H4 (cell line): Measurements from ENCODE around the gene CD3D.

GRCh38 chr11:117316660-117316886, 517 bp upstream of the BACE1 start:
- RAMPAGE, long total RNA, result no peak

GRCh38 chr11:117816150-117816795, 8.3 kb downstream of the FXYD2 start:
- RAMPAGE, long total RNA, result no peak

- RAMPAGE, long total RNA, result no peak
Measured at GRCh38 chr11:117817222-117817929, 7.2 kb downstream of the FXYD2 start.

- RAMPAGE, long total RNA, result no peak
Measured at GRCh38 chr11:117817930-117818655, 6.5 kb downstream of the FXYD2 start.

DNA sequence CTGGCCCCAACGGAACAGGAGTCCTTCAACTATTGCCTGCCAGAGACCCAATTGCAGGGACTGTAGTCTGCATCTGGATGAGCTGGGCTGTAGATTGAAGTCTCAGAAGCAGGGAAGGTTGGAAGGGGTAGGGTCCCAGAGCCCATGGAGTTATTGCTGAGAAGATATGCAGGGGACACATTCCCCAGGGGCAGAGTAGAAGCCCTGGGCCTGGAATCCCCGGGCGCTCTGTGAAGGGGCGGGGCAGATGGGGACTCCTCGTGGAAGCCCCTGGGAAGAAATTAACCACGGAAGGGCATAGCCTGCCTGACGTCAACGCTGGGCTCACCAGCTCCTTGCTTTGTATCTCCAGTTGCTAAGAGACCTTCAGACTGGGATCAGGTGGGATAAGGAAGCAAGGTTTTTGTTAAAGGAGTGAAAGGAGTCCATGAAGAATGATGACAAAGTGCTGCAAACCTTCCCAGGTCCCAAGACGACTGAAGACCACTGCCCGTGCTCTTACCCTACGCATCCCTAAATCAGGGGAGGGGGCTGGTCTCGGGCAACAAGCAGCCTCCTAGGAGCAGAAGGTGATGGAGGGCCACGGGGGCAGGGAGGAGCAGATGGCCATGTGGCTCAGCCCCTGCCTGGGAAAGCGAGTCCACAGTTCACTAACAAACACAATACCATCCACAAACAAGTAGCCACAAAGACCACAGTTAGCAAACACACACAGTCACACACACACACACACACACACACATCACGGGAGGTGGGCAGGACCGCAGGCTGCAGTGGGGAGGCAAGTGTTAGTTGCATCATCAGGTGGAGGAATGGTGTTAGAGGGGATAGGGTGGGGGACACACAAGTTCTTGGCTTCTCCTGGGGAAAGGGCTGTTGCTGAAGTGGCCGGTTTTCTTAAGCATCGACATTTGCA, 13.0 kb upstream of the FXYD2 start:
- RAMPAGE, long total RNA, result no peak

GRCh38 chr11:117885479-117886370, 9.3 kb upstream of the FXYD6 start:
- RAMPAGE, long total RNA, result no peak

DNA sequence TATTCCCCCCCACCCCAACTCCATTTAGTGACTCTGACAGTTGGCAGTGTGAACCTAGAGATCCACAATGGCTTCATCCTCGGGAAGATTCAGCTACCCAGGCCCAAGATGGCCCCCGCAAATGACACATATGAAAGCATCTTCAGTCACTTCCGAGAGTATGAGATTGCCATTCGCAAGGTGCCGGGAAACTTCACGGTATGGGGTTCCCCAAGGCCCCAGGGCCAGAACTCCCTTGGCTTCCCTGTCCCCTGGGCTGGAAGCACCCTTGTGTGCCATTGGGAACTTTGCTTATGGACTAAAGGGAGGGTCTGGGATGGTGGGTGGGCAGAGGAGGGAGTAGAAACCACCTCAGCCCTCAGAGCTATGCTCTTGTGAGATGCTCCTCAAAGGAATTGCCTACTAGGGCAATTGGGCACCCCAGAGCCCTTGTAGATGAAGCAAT, 7.0 kb downstream of the IL10RA start:
- RAMPAGE, long total RNA, result no peak

GRCh38 chr11:118003060-118003460, 16.9 kb downstream of the IL10RA start:
- RAMPAGE, long total RNA, result no peak

- RAMPAGE, long total RNA, result no peak
Measured at GRCh38 chr11:118263562-118263968, 532 bp downstream of the MPZL2 start.

DNA sequence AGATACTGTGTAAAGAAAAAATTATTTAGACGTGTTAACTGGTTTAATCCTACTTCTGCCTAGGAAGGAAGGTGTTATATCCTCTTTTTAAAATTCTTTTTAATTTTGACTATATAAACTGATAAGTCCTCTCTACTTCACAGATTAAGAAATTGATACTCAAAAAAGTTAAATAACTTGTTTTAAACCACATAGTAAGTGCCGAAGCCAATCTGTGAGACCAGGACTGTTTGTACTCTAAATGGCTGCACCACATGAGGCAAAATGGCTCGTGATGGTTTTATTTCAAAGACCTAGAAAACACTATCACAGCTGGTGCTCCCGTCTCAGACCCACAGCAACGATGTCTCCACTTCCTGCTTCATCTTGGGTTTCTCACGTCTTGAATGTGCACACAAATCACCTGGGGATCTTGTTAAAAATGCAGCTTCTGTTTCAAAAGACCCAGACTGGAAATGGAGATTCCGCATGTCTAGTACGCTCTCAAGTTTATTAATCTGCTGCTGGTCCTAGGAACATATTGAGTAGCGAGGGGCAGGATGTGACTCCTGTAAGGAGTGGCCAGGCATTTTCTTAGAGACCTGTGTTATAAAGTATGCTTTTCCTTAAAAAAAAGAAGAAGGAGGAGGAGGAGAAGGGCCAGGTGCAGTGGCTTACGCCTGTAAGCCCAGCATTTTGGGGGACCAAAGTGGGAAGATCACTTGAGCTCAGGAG, 1.2 kb downstream of the CD3E start:
- RAMPAGE, long total RNA, result no peak

DNA sequence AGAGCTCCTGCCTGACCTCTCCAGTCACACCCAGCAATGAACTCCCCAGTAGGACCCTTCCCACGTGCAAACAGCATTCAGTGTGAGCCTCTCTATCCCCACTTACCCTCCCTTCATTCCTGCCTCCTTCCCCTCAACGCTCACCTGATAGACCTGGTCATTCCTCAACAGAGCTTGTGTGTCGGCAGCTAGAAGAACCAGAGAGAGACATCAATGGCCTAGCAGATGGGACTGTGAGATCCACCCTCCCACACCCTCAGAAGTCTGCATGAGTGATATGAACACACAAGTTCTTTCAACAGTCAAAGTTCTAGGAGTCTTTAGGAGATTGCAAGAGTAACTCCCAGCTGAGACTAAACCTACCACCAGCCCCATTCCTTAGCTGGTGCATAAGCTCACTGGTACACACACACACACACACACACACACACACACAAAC, 3.2 kb downstream of the CD3D start:
- RAMPAGE, long total RNA, result no peak

GRCh38 chr11:118342527-118342931, at the start of gene CD3D:
Gene CD3D (minus strand): TSS chr11:118342705.
- RAMPAGE, long total RNA, result no peak

GRCh38 chr11:118434023-118434987, 2.0 kb upstream of the KMT2A start:
- RAMPAGE, long total RNA, result no peak

- RAMPAGE, long total RNA, result no peak
Measured at GRCh38 chr11:118435835-118436304, 422 bp upstream of the KMT2A start.

GRCh38 chr11:118437870-118438236, 1.6 kb downstream of the KMT2A start:
- RAMPAGE, long total RNA, result no peak

- RAMPAGE, long total RNA, result no peak
Measured at GRCh38 chr11:118473250-118474351, 37.3 kb downstream of the KMT2A start.

GRCh38 chr11:118522254-118522841, 4.9 kb upstream of the TTC36 start:
- RAMPAGE, long total RNA, result no peak

DNA sequence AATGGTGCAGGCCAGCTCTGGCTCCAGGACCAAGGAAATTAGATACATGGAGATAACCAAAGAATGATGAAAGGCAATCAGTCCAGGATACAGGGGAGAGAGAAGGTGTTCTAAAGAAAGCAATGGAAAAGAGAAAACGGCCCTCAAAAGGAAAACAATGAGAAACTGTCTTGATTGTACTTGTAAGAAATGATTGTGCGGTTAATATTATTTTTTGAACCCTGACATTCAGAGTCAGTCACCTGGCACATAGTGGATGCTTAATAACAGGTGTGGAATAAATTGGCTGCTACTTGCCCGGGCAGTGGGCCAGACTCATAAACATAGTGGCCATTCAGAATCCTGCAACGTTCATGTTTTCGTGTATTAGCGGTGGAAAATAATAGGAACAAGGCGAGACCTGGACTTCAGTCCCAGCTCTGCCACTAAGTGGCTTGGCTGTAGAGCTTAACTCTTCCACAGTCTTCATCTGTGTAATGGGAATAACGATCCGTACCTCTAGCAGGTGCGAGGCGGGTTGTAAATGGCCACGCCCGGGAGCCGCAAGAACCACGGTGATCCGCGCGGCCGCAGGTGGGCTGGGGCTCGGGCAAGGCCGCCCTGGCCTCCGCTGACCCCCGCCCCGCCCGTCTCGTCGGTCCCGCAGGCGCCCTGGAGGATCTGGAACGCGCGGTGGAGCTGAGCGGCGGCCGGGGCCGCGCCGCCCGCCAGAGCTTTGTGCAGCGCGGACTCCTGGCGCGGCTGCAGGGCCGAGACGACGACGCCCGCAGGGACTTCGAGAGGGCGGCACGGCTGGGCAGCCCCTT, 781 bp upstream of the TMEM25 start:
- RAMPAGE, long total RNA, result no peak

GRCh38 chr11:118533846-118535069, 3.3 kb downstream of the TMEM25 start:
- RAMPAGE, long total RNA, result no peak

- RAMPAGE, long total RNA, result no peak
Measured at GRCh38 chr11:118609782-118610643, 2.6 kb downstream of the PHLDB1 start.